Measurements from ENCODE around the genes ABR and RTN4RL1.

- PRO-cap = no peak
These were observed 87.9 kb downstream of the ABR start for GRCh38 chr17:1091496-1092641.

GRCh38 chr17:1100379-1100907, 79.3 kb downstream of the ABR start:
- PRO-cap = no peak

- PRO-cap = bidirectional peak, plus-strand start at chr17:1180106, minus-strand start at chr17:1179977; bidirectional peak, plus-strand start at chr17:1180370, minus-strand start at chr17:1180319
These were observed at the start of gene ABR for GRCh38 chr17:1179402-1180611. TSS of gene ABR (minus strand) at chr17:1179981.

DNA sequence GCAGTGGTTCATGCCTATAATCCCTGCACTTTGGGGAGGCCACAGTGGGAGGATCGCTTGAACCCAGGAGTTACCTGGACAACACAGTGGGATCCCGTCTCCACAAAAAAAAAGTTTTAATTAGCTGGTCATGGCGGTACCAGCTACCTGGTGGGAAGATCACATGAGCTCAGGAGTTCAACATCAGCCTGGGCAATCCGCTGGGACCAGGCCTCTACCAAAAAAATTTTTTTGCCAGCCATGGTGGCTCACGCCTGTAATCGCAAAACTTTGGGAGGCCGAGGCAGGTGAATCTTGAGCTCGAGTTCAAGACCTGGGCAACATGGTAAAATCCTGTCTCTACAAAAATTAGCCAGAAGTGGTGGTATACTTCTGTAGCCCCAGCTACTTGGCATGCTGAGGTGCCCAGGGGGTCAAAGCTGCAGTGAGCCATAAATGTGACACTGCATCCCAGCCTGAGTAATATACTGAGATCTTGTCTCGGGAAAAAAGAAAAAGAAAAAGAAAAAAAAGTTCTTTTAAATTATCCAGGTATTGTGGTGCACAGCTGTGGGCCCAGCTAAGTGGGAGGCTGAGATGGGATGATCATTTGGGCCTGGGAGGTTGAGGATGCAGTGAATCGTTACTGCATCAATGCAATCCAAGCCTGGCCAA, 8.2 kb downstream of the YWHAE start:
- PRO-cap = no peak

- PRO-cap = bidirectional peak, plus-strand start at chr17:1488248, minus-strand start at chr17:1488071; bidirectional peak, plus-strand start at chr17:1488504, minus-strand start at chr17:1488473
These were observed 4.3 kb downstream of the MYO1C start for GRCh38 chr17:1487798-1488935.

GRCh38 chr17:1488936-1489410, 3.5 kb downstream of the MYO1C start:
- PRO-cap = no peak

DNA sequence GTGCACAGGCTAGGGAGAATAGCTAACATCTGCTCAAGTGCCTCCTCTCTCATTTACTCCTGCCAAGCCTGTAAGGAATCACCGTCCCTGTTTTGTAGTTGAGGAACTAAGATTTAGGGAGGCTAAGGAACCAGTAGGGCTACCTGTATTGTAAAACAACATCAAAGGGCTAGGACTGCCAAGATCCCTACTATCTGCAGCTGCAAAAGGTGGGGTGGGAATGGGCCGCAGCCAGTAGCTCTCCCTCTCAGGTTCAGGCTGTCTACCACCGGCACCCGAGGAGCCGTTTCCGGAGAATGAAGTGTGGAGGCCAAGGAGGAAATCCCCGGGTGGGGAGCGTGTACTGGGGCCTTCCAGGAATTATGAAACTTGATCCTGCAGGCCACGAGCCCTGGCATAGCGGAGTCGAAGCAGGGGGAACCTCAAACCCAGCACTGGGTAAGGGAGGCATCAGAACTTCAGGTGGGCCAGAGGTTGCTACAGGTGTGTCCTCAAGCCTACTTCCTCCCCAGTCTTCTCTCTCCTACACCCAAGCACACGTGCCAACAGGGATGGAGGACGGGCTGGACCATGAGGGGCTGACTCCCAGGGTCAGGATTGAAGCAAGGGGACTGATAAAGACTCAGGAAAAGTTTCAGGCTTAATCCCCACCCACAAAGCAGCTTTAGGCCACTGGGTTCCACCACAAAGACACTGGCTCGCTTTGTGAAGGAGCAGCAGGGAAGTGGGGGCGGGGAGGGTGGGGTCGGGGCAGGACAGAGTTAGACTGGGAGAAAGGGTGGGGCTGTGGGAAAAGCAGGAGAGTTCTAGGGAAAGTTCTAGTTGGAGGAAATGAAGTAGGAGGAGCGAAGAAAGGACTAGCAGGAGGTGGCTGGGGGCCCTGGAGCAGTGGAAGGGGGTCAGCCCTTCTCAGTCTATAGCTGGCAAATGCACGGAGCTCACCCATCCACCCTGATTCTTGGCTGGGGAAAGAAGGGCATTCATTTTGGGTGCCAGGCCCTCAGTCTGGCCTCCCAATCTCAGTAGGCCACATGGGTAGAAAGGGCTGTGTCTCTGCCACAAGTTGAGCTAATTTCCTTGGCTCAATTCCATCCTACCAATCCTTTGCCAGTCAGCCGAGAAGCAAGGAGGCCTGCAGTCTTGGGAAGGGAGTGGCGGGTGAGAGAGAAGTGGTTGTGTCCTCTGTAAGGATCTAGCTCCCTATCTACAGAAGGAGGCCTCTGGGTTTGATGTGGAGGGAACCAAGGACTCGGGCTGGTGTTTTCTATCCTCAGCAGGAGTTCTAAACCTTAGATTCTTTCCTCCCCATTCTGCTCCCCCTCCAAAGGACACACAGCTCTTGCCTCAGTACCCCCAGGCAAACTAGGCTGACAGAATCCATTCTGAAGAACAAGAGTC, 4.8 kb downstream of the INPP5K start:
- PRO-cap = bidirectional peak, plus-strand start at position 912 of the sequence, minus-strand start at position 674 of the sequence

DNA sequence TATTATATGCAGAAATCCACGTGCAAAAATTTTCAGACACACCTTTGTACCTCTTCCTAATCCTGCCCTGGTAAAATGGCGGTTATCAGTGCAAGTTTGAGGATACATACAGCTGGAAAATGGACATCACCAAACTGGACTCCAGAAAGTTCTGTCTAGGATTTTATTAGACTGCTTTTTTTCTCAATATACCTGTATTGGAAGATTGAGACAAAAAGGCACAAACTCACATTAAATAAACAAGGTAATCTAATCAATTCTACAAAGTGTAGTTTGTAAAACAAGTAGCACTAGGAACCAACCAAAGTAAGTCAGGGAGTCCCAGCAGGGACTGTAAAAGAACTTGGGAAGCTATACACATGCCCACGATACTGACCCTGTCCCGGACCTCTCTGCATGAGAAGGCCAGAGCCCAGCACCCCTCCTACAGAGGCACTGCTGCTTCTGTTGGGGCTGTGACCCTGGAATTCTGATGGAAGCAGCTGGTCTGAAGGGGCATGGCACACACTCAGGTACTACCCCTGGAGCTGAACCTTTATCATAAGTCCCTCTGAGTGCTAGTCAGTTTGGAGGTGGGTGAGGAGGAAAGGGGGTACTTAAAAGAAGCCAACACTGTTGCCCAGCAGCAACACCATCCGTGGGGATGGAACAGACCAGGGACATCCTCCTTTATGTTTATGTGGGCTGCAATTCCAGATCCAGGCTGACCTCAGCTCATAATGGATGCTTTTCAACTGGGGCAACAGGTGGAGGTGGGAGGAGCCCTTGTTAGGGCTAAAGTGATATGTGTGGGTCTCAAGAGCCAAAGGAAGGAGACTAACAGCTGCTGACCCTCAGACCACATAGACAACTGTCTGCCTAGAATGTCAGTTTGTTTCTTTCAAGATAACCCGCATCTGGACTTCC, 1.7 kb upstream of the INPP5K start:
- PRO-cap = no peak

GRCh38 chr17:1557377-1557943, 5.1 kb downstream of the PITPNA start:
- PRO-cap = no peak

- PRO-cap = no peak
These were observed 30.7 kb downstream of the SLC43A2 start for GRCh38 chr17:1597611-1598596.

- PRO-cap = no peak
These were observed 21.4 kb downstream of the SLC43A2 start for GRCh38 chr17:1606942-1607905.

DNA sequence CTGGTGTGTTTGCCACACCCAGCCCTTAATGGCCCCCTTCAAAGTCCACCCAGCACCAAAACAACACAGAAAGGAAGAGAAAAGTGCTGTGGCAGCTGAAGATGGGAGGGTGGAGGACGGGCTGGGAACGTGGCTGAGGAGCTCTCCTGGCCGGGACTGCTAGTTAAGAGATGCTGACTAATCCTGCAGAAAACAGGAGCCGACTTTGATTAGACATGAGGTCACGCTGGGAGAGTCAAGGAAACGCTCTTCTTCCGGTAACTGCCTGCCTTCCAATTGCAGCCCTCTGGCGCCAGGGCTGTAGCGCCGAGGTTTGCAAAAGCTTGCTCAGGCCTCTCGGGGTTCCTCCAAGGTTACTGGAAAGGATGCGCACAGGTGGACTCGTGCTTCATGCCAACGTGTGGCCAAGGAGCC, 10.9 kb downstream of the SLC43A2 start:
- PRO-cap = unidirectional peak, minus-strand start at position 158 of the sequence

DNA sequence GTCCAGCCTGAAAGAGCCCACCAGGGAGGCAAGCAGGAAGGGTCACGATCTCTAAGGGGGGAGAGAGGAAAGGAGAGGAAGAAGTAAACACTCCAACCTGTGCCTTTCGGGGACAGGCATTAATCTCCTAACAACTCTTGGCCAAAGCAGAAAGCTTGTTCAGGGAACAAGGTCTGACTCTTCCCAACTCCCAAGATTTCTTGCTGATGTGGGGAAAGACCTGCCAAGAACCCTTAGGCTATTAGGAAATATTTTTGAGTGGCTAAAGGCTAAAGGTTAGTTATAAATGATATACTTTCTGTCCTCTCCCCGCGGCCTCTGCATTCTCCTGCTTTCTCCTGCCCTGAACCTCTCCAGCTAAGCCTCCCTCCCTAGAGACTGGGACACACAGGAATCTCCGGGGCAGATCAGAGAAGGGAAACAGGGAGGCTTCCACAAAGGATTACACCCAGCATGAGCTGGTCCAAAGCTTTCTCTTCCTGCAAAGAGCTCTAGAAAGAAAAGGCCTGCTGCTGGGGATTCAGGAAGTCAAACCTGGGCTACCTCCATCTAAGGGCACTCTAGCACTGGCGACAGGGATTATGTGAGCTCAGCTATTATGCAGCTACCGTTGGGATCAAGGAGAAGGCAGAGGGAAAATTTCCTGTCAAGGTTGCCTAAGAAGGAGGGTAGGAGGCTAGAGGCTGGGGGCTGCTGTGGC, 2.3 kb downstream of the SLC43A2 start:
- PRO-cap = no peak

- PRO-cap = no peak
These were observed 7.3 kb downstream of the SCARF1 start for GRCh38 chr17:1637778-1638993.

DNA sequence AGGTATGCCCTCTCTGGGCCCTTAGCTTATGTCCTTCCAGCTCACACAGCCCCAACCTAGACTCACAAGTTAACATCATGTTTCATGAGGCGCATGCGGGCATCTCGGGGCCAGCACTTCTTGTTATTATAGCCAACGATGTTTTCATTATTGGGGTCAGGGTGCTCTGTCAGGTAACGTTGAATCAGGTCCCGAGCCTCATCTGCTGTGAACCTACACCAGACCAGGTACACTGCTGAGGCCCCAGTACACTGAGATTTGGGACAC, 11.1 kb downstream of the PRPF8 start:
- PRO-cap = no peak

GRCh38 chr17:1676915-1677688, 7.6 kb downstream of the PRPF8 start:
- PRO-cap = no peak

DNA sequence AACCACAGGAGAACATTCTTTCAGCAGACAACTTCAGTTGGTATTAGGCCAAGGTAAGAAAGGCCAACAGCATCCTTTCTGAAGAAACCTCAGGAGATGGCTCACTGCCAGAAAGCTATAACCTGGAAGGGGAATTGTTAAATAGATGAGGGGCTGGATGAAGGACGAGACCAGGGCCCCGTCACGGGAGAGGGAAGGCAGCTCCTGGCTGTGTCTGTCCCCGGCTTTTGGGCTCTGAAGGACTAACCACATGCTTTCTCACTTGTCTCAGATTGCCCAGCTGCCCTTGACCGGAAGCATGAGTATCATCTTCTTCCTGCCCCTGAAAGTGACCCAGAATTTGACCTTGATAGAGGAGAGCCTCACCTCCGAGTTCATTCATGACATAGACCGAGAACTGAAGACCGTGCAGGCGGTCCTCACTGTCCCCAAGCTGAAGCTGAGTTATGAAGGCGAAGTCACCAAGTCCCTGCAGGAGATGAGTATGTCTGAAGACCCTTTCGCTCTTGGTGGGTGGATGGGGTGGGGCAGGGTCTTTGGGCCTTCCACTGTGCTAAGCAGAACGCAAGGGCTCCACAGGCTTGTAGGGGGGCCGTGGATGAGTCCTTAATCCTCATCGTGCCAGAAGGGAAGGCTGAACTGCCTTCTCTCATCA, 14.5 kb downstream of the SERPINF1 start:
- PRO-cap = no peak

GRCh38 chr17:1890929-1891424, 61.2 kb downstream of the RPA1 start:
- PRO-cap = unidirectional peak, plus-strand start at chr17:1891293

GRCh38 chr17:1977460-1977955, 47.6 kb downstream of the RTN4RL1 start:
- PRO-cap = no peak

DNA sequence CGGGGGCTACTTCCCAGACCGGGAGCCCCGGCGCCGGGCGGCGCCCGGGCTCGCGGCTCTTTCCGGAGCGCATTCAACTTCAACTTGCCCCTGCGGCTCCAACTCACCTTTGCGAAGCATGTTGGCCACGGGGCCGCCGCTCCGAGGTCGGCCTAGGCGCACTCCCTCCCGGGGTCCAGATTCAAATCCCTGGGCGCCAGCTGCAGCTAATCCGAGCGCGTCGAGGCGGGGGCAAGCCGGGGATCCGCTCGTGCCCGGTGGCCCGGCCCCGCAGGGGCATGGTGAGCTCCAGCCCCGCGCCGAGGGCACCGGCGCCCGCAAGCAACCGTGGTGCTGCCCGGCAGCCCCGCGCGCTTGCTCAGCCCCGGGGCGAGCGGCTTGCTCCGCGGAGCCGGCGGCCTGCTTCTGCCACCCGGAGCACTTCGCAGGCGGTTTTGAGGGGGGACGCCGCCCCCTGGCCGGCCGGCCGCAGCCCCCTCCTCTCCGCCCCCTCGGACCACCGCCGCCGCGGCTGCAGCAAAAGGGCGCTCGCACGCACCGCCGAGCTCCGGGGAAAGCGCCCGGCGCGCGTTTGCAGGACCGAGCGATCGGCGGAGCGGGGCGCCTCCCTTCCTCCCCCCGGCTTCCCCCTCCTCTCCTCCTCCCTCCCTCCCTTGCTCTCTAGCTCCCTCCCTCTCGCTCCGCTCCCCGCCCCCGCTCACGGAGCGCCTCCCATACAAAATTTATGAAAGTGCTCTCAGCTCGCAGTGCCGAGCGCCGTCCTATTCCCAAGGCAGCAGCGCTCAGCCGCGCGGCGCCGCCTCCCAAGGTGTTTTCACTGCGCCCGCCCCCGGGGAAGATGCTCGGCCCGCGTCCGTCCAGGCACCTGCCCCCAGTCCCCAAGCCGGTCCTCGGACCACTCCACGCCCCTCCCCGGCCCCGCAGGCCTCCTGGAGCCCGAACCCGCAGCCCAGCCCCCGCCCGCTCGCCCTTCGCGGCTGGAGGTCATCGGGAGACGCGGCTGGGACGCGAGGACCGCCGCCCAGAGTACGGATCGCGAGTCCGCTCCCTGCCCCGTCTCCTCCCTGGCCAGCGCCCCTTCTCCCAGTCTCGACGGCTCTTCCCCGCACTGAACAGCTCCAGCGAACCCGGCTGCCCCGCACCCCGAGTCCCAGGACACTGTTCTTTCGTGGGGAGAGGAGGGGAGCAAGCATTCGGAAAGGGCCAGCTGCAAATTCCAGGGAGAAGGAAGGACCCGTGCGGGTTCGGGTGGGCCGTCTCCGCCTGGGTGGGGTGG, at the start of gene RTN4RL1:
RTN4RL1 (minus strand) TSS at position 589 of the 1,276 bp plus-strand sequence.
- PRO-cap = bidirectional peak, plus-strand start at position 746 of the sequence, minus-strand start at position 590 of the sequence

All from A673 (cell line).